ENCODE measurements around a stretch of chr10.

DNA sequence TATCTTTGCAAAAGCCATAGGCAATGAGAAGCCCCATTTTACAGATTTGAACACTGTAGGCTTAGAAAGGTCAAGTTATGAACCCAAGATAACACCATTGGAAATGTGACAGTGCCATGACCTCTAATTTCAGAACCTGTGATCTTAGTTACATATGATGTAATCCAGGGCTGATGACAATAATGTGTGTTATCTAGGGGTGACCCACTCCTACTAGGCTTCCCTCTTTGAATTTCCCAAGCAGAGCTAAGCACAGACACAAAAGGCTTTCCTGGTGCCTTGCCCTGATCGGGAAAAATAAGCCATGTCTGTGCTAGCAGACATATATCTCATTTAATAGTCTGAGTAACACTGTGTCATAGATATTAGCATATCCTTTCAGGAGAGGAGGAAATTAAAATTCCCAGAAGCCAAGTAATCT, 3.0 kb upstream of the TECTB start:
- PRO-cap, result no peak
- RAMPAGE, long total RNA, 4 experiments, result no peak in any of the 4 experiments

DNA sequence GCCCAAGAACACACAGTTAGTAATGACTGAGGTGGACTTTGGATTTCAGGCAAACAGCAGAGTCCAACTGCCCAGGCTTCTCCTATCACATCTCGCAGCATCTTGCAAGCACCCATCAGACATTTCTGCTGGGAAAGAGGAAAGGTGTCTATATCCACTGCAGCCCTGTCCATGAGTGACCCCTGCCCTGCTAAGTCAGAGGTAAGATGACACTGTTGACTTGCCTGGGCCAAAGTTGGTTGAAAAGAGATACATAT, 2.6 kb upstream of the TECTB start:
- PRO-cap, result no peak
- RAMPAGE, long total RNA, 4 experiments, result no peak in any of the 4 experiments

DNA sequence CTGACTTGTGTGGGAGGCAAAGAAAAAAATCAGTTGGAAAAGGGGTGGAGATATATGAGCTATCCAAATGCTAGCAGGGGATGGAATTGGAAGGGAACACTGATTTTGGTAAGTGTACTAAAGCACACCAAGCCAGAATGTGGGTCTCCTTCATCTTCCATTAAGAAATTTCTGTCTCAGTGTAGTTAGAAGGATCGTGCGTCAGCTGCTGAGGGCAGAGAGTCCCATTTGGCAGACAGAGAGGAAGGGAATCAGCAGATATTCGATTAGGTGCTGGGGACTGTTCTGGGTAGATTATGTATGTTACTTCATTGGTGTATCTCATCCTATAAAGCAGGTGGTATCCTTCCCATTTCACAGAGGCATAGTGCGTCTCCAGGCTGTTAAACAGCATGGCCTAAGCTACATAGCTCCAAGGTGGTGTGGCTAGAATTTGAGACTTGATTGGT, 530 bp downstream of the ACSL5 start:
- PRO-cap, result no peak
- RAMPAGE, long total RNA, 4 experiments, result no peak in any of the 4 experiments

DNA sequence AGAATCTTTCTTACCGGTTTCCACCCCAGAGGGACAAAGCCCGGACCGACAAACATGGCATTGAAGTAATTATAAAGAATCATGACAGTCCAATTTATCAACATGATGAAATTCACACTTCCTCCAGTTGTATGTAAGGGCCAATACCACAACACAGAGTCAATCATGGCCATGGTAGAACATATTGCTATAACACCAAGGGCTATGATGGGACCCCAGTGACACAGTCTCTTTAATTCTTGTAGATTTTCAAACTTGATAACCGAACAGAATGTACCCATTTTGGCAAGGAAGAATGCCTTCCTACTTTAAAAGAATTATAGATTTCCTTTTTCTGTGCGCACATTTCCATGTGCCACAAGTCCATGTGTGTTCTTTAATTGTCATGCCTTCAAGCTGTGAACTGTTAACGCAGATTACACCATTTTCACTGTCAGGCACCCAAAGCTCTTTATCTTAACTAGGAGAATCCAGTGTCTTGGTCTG, 1.5 kb downstream of the ZDHHC6 start:
- PRO-cap, result no peak
- RAMPAGE, long total RNA, 4 experiments, result no peak in any of the 4 experiments

GRCh38 chr10:112757242-112757767, 192.7 kb upstream of the TCF7L2 start:
- PRO-cap, result no peak
- RAMPAGE, long total RNA, 4 experiments, result start-site peak on the plus strand in 1 of 4 experiments, at chr10:112757404-112757491 at its widest, 8 reads per replicate

- PRO-cap, result no peak
- RAMPAGE, long total RNA, 4 experiments, result no peak in any of the 4 experiments
Measured at GRCh38 chr10:112783629-112784060, 166.4 kb upstream of the TCF7L2 start.

DNA sequence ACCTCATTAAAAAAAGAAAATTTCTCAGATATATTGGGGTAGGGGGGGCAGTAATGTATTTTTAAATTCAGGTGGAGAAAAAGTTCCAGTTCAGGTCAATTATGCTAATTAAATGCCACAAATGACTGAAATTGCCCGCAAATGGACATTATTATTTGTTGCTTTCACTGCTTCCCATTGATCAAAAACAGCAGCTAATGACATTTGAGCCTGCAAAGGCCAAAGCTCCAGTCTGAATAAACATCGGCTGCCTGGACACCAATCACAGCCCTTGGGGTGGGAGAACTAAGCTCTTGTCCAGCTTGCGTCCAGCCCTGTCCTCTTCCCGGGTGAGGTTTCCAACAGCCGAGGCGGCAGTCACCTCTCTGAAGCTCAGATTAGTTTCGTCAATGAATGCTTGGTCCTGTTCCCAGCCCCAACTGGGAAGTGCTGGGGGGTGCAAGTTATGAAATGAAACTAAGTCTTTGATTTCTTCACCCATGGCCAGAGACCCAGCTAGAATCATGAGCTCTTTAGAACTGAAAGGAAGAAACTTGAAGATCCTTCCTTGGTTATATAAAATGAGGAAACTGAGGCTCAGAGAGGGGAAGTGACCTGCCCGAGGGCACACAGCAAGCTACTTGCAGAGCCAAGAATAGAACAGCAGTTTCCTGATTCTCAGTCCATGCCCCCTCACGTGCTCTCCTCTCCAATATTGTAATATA, 114.1 kb upstream of the TCF7L2 start:
- PRO-cap, result no peak
- RAMPAGE, long total RNA, 4 experiments, result no peak in any of the 4 experiments

DNA sequence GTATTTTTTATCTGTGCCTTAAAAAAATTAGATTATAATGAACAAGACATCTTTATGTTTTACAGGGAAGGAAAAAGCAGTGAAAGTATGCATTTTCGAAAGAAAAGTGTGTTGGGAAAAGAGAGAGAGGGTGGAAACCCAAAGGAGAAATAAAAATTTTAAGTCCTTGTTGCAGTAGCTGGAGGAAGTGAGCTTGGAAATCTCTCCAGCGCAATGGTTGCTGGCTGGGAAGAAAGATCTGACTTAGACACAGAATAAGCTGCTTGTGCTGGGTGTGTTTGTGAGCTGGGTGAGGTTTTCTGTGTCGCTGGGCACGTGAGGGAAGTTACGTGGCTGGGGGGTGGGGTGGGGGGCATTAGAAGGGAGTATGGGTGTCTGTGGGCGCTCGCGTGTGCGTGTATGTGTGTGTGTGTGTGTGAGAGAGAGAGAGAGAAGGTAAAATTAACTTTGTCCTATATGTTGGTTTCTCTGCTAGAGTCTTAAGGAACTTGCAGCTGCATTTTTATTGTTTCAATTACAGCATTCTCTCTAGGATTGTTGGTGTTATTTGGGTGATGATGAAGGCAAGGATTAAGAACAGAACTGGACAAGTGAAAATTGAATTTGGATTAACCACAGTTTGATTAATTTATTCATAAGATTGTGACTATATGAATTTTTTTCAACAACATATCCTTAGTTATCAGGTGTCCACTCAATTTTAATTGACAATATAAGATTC, 11.6 kb downstream of the TCF7L2 start:
- PRO-cap, result no peak
- RAMPAGE, long total RNA, 4 experiments, result no peak in any of the 4 experiments

- PRO-cap, result no peak
- RAMPAGE, long total RNA, 4 experiments, result no peak in any of the 4 experiments
Measured at GRCh38 chr10:112965031-112965470, 15.0 kb downstream of the TCF7L2 start.

- PRO-cap, result no peak
- RAMPAGE, long total RNA, 4 experiments, result start-site peak on the plus strand in 1 of 4 experiments, at chr10:113063440-113063590 at its widest, 8 reads per replicate
Measured at GRCh38 chr10:113063101-113064037, 113.3 kb downstream of the TCF7L2 start.

DNA sequence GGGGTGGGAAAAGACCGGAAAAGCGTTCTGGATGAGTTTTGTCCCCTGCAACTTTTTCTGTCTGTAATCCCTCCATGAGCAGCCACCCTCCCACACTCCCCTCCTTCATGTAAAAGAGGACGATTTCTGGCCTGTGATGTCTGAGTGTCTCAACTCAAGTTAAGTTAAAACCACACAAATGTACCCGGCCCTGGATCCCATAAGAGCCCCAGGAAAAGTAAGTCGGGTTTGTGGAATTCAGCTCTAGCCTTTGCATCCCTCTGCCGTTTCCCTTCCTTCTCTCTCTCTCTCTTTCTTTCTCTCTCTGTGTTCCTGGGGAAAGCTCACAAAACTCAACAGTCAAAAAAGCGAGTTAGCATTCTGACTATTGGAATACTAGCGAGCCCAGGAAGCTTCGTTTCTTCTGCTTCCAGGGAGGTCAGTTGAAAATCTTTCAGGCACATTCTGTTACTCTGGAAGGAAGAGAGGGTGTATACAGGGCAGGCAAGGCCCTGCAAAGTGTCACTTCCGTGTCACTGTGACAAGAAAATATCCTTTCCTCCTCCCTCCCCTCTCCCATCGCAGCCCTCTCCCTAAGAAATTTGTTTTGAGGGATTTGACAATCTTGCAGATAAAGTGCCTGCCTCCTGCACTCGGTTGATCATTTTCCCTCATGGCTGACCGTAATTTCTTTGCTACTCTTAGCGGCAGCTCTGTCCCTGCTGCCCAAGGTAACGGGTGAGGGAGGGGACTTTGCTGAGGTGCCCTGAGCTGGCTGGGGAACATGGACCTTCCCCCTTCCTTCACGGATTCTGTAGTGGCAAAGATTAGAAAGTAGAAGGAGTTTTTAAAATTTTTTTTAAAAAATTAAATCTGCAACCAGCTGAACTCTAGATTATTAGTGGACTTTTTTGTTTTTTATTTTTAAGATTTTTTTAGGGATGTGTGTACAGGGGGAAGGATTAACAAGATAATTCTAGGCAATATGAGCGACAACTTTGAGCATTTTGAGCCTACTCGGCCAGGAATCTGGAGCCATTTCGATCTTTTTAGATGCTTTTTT, 178.9 kb downstream of the TCF7L2 start:
- PRO-cap, result no peak
- RAMPAGE, long total RNA, 4 experiments, result start-site peak on the plus strand in 1 of 4 experiments, centred at position 648 of the sequence, 18 reads per replicate

- PRO-cap, result no peak
- RAMPAGE, long total RNA, 4 experiments, result no peak in any of the 4 experiments
Measured at GRCh38 chr10:113132701-113133319, 182.8 kb downstream of the TCF7L2 start.

GRCh38 chr10:113557897-113558217, 5.0 kb downstream of the HABP2 start:
- PRO-cap, result no peak
- RAMPAGE, long total RNA, 4 experiments, result no peak in any of the 4 experiments

DNA sequence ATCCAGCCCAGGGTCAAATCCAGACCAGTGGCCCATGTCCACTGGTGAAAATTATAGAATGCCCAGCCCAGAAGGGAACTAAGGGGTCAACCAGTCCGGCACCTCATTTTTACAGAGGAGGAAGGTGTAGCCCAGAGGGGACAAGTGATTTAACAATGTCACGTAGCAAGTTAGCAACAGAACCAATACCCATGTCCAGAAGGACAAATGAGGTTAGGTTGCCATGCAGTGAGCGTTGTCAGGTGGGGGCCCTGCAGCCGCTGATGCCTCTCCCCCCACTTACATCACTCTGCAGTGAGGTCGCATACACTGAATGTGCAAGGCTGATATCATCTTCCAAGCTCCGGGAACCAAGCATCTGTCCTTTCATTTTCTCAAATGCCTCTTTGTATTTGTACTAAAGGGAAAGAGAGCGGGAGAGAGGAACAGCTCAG, 49.9 kb downstream of the NRAP start:
- PRO-cap, result no peak
- RAMPAGE, long total RNA, 4 experiments, result no peak in any of the 4 experiments

DNA sequence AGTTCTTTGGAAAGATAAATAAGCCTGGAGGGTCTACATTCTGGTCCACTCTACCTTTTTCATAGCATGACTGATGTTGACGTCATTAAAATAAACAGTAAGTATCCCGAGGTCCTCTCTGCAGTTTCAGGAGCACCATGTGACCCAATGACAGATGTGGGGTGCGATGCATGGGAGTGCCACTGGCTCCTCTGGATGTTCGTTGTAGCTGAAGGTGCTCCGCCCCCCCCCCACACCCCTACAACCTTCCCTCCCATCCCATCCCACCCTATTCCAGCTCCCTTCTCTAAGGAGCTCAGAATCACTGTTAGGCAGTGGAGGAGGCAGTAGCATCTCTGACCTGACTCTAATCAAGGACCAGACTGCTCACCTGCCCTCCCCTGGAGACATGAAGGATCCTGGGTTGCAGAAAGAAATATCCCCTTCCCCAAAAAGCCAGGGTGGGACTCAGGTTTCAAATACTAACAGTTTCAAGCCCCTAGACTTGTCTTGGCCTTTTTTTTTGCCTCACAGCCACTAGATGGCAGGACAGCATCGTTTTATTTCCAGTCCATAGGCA, 25.1 kb downstream of the CASP7 start:
- PRO-cap, result no peak
- RAMPAGE, long total RNA, 4 experiments, result no peak in any of the 4 experiments

DNA sequence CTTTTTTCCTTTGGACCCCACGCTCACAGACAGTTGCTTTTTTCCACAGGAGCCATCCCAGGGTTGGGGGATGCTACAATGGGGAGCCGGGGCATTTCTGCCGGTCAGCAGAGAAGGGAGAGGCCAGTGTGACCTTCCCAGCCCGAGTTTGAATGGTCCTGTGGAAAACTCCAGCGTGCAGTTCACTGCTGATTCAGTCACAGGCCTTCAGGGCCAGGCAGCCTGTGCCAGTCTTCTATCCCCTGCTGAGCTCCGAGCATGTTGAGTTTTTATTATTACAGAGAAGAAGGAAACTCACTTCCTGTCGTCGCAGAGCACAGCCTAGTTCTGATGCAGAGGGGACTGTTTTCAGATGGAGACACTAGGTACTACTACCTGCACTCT, 29.4 kb downstream of the CASP7 start:
- PRO-cap, result no peak
- RAMPAGE, long total RNA, 4 experiments, result no peak in any of the 4 experiments

GRCh38 chr10:113718713-113719395, 32.6 kb upstream of the PLEKHS1 start:
- PRO-cap, result no peak
- RAMPAGE, long total RNA, 4 experiments, result no peak in any of the 4 experiments

- PRO-cap, result no peak
- RAMPAGE, long total RNA, 4 experiments, result no peak in any of the 4 experiments
Measured at GRCh38 chr10:113959325-113959875, 84.3 kb upstream of the ADRB1 start.

DNA sequence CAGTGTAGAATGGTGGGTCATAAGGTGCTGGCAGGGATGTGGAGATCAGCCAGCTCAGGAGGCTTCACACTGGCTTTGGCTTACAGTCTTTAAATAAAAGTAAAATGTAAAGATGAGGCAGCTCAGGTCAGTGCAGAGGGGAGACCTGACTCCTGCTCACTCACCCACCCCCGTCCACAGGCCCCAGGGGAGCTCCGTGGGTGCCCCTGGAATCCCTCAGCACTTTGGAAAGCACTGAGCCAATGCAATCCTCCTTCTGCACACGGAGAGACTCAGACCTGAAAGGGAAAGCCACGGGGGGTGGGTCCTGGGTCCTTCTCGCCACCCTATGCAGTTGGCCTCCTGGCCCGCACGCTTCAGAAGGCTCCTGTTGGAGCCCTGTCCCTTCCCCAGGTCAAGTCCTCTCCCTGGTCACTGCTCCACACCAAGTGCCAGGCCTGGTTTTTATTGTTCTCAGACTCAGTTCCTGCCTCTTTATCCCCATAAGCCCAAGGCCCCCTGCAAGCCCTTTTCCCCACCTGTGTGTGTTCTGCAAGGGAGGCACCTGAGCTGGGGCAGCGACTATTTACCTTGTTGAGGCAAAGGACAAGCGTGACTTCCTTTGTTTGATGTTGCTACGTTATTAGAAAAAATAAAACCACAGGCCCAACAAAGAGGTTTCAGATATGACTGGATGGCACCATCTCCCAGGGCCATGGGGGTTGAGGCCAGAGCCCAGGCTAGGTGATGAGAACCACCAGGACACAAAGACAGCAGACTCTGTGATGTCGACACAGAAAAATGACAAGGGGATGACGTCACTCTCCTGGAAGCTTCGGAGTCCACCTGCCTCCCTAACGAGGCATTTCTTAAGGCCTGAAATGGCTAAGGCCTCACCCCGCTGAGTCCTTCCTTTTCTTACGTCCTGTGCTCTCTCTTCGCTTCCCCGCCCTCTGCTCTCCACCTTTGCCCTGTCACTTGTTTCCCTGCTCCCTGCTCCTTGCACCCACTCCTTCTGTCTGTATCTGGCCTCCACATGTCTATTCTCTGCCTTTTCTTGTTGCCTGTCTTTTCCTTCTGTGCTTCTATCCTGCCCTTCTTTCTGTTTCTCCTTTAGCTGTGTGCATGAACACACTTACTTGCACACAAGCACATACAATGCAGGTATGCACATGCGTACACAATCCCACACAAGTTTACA, 83.2 kb upstream of the ADRB1 start:
- PRO-cap, result no peak
- RAMPAGE, long total RNA, 4 experiments, result no peak in any of the 4 experiments

DNA sequence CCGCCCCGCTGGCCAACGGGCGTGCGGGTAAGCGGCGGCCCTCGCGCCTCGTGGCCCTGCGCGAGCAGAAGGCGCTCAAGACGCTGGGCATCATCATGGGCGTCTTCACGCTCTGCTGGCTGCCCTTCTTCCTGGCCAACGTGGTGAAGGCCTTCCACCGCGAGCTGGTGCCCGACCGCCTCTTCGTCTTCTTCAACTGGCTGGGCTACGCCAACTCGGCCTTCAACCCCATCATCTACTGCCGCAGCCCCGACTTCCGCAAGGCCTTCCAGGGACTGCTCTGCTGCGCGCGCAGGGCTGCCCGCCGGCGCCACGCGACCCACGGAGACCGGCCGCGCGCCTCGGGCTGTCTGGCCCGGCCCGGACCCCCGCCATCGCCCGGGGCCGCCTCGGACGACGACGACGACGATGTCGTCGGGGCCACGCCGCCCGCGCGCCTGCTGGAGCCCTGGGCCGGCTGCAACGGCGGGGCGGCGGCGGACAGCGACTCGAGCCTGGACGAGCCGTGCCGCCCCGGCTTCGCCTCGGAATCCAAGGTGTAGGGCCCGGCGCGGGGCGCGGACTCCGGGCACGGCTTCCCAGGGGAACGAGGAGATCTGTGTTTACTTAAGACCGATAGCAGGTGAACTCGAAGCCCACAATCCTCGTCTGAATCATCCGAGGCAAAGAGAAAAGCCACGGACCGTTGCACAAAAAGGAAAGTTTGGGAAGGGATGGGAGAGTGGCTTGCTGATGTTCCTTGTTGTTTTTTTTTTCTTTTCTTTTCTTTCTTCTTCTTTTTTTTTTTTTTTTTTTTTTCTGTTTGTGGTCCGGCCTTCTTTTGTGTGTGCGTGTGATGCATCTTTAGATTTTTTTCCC, 1.6 kb downstream of the ADRB1 start:
- PRO-cap, result bidirectional peak, plus-strand start at position 304 of the sequence, minus-strand start at position 198 of the sequence; bidirectional peak, plus-strand start at position 605 of the sequence, minus-strand start at position 531 of the sequence
- RAMPAGE, long total RNA, 4 experiments, result no peak in any of the 4 experiments